Neural cell (in vitro differentiated cells): Measurements from ENCODE around the genes OSBP2, PIK3IP1 and PISD.

DNA sequence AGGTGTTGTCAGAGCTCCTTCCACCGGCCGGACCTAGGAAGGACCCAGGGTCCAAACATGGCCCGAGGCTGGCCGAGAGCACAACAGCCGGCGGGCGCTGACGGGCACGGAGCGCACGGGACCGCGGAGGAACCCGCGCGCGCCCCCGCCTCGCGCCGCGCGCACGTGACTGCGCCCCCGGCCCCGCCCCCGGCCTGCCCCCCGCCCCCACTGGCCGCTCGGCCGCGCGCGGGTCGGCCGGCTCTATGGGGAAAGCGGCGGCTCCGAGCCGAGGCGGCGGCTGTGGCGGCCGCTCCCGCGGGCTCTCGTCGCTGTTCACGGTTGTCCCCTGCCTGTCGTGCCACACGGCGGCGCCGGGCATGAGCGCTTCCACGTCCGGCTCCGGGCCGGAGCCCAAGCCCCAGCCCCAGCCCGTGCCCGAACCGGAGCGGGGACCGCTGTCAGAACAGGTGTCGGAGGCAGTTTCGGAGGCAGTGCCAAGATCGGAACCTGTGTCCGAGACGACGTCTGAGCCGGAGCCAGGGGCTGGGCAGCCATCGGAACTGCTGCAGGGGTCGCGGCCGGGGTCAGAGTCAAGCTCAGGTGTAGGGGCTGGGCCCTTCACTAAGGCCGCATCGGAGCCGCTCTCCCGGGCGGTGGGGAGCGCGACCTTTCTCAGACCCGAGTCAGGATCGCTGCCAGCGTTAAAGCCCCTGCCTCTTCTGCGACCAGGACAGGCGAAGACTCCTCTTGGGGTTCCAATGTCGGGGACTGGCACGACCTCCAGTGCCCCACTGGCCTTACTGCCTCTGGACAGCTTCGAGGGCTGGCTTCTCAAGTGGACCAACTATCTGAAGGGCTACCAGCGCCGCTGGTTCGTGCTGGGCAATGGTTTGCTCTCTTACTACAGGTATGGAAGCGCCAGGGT, at the start of gene OSBP2:
TSS of gene OSBP2 (plus strand) at position 210 of the 907 bp plus-strand sequence.
- RAMPAGE, long total RNA, result no peak

DNA sequence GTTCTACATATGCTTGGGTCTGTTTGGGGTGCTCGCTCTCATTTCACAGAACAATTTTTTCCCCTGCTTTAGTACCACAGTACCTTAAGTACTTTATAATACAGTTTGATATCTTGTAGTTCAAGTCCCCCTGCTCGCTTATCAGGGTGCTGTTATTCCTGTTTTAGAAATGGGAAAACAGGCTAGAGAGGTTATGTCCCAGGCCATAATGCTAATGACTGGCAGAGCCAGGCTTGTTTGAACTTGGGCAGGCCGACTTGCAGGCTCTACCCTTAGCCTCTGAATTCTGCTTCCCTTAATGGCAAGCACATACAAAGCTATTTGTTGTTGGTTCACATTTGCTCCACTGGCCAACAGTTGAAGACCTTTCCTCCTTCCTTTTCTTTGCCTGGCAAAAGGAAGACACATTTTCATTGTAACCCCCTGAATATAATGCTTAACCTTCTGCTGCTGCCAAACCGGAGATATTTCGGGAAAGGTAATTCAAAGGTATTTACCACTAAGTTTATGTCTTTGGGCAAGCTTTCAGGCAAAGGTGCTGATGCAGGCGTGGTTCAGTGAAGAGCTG, 132.4 kb downstream of the MORC2 start:
- RAMPAGE, long total RNA, result no peak

GRCh38 chr22:30972171-30973263, 3.9 kb upstream of the MORC2 start:
- RAMPAGE, long total RNA, result no peak

- RAMPAGE, long total RNA, result no peak
These were observed 9.8 kb upstream of the MORC2 start for GRCh38 chr22:30978065-30979077.

DNA sequence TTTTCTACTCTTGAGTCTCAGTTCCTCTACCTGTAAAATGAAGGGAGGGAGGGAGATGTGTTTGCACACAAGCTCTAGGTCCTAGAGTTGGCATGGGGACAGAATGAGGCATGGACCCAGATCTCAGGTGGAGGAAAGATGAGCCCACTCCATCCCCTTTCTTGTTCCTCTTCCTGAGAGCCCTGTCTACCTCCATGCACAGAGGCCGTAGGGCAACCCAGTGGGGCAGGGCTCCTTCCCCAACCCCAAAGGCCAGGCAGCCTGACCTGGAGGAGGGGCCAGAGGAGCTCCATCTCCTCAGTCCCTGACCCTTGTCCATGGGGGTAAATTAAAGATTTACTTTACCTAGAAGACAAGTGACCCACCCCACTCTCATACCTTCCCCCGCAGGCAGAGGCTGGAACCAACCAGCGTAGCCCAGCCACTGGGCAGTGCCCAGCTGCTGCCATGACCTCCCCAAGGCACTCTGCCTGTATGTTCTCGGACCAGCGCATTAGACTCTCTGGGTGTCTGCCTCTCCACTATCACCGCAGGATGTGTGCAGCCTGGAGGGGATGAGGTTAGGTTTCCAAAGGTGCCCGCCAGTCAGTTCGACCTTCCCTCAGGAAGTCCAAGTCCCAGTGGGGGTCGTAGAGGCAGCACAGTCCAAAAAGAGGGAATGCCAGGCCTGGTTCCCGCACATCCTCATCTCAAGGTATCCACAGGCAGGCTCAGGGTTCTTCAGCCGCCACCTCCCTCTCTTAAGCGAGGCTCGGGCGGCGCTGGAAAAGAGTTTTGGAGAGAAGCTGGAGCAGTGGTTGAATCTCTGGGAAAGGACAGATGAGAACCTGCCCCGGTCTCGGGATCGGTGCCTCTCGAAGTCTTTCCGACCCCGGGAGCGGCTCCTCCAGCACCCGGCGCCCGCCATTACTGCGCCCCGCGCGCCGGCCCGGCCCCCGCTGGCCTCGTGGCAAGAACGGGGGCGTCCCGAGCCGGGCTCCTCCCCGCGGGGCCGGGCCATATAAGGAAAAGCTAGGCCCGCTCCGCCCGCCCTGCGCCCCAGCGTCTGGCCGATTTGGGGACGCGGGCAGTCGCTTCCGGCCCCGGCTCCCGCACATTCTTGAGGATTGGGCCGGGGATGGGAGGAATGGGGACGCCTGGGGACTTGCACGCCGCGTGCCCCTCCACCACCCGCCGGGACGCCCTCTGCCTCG, 3.2 kb downstream of the SMTN start:
- RAMPAGE, long total RNA, result no peak

DNA sequence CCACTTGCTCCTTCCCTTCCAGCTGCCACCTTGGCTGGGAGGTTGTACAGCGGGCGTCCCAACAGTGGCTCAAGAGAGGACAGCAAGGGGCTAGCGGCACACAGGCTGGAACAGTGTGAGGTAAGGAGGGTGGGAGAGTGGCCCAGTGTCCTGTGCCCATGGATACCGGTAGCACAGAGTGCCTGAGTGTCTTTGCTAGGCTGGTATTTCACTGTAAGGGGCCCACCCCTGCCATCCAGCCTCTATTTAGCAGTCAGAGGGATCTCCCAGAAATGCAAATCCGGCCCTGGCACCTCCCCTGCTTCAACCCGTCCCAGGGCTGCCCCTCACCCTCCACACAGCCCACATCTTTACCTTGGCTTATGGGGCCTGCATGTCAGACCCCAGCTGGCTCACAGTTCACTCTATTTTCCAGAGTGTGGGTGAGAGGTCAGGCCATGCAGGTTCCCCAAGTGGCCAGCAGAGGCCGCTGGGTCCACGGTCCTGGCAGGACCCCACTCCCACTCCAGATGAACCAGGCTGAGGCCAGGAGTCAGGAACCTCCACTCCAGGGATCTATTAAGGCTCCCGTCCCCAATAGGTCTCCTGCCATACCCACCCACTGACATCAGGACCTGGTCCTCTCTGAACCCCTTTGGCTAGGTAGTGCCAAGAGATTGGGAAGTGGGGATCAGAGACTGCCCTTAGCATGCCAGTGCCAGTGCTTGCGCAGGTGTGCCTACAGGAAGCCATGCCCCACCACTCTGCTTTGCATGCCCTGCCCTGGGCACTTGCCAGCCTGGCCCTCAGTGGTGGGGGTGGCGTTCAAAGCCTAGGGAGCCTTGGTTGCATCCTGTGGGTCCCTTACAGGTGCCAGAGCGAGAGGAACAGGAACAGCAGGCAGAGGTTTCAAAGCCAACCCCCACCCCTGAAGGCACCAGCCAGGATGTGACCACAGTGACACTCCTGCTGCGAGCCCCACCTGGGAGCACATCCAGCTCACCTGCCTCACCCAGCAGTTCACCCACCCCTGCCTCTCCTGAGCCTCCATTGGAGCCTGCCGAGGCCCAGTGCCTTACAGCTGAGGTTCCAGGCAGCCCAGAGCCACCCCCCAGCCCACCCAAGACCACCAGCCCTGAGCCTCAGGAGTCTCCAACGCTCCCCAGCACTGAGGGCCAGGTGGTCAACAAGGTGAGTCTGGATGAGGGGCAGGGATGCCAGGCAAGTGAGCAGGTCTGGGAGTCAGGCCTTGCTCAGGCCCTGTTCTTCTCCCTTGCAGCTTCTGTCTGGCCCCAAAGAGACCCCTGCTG, 8.2 kb downstream of the SMTN start:
- RAMPAGE, long total RNA, result no peak

- RAMPAGE, long total RNA, result no peak
These were observed 2.5 kb downstream of the INPP5J start for GRCh38 chr22:31124981-31126047.

GRCh38 chr22:31130796-31131318, 8.1 kb downstream of the INPP5J start:
- RAMPAGE, long total RNA, result no peak

DNA sequence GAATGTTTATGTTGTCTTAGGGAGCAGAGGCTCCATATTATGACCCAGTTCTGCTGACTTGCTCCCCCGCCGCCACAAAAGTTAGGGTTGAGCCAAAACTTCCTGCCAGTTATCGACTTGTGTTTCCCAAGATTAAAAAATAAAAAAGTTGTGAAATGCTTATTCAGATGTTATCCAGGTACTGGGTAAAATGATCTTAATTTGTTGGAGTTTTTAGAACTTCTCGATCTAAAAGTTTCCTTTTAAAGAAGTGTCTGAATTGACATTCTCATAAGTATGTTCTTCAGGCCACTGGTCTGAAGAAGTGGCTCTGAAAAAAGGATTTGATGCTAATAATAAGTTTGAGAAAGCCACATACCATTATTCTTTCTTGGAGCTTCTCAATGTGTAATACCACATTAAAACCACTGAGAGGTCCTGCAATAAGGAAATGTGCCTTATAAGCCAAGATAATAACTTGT, 2.2 kb downstream of the RNF185 start:
- RAMPAGE, long total RNA, result no peak

DNA sequence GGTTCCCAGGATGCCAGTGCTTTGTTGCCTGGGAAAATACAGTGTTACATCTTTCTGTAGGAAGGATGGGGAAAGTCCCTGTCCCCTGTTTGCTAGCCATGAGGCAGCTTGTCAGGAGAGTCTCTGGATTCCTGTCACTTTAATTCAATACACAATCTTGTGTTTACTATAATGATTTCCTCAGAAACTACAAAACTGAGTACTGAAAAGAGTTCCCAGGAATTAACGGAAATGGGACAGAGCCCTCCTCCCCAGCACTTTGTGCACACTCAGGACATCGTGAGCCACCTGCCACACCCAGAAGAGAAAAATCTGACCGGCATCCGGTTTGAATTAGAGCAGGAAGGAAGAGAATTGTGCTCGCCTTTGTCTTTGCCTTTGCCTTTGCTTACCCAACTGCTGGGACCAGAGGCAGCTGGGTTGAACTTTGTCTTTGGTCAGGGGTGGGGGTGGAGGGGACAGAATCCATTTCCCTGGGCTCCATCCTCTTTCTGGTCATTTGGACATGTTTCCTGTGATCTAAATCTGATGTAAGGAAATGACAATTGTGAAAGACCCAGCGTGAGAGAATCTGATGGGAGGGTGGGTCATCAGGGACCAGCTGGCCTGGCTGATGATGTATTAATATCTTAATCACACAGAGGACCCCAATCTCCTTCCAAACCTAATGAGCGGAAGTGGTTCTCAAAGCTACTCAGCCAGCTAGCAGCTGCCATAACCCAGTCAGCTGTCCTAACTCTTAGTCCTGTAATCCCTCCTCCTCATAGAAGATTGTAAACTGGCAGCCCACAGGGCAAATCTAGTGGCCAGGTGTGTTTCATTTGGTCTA, 1.2 kb upstream of the LIMK2 start:
- RAMPAGE, long total RNA, result no peak

DNA sequence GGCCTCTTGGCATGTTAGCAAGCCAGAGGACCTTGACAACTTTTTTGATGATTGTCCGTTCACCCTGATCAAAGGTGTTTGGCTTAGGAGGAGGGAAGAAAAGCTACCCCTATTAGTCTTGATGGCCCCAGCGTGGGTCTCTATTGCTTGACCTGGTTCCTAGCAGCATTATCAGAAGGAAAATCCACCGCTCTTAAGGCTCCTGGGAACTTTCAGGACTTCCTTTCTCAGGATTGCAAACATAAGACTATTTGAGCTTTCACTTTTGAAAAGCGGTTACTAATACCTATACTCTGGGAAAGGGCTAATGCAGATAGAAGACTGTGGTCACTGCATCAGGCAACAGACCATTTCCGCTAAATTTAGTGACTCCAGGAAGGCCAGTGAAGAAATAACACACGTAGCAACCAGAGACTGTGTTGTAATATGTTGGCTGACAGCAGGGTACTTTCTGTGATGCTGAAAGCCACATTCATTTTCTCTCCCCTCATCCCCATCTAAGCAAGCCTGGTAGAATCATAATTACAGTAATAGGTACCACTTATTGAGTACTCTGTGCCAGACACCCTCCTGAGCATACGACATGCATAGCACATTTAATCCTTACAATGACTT, 18.4 kb downstream of the LIMK2 start:
- RAMPAGE, long total RNA, result no peak

- RAMPAGE, long total RNA, result no peak
These were observed 38.7 kb downstream of the LIMK2 start for GRCh38 chr22:31250641-31251326.

GRCh38 chr22:31268668-31269451, 23.4 kb downstream of the PIK3IP1 start:
- RAMPAGE, long total RNA, result no peak

GRCh38 chr22:31292250-31292842, at the start of gene PIK3IP1:
Gene PIK3IP1 (minus strand): TSS chr22:31292488.
- RAMPAGE, long total RNA, result no peak

- RAMPAGE, long total RNA, result no peak
These were observed 22.3 kb downstream of the PISD start for GRCh38 chr22:31639663-31640171.

GRCh38 chr22:31662086-31662802, at the start of gene PISD:
Gene PISD (minus strand): TSS chr22:31662215.
- RAMPAGE, long total RNA, result start-site peak on the minus strand at chr22:31662214-31662221, 363 and 333 reads in 2 replicates

- RAMPAGE, long total RNA, result no peak
These were observed 19.8 kb upstream of the PISD start for GRCh38 chr22:31681806-31682259.

- RAMPAGE, long total RNA, result no peak
These were observed 707 bp downstream of the DEPDC5 start for GRCh38 chr22:31754231-31755221.

DNA sequence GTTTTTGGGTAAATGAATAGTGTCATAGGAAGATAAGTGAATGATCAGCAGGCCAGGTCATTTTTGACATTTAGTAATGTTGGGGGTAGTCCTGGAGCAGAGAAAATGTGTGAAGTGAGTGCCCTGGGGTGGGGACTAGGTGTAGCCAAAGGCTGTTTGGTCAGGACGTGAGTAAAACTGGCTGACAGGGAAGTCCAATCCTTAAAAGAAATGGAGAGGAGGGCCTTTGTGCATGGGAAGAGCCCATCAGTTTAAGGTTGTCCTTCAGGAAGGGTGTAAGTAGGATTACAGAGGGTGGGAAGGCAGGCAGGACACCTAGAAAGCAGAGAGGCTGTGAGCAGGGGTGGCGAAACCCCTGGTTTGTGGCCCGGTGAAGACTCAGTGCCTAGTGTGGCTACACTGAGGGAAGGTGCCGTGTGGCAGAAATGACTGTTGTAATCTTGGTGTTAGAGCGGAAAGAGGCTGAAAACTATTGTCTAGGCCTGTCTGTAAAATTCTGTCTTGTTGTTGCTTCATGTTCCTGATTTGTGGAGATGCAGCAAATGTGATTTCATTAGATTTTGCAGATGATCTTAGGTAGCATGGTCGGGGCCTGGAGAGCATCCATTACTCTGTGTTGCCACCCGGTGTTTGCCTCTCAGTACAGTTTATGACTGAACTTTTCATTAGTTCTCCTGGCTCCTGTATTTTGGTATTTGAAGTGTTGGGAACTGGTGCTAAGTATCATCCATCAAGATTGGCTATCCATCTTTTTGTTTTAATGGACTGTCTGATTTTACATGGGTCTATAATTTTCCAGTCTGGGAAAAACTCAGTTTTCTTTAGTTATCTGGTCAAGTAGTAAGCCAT, 7.5 kb downstream of the YWHAH start:
- RAMPAGE, long total RNA, result no peak

- RAMPAGE, long total RNA, result no peak
These were observed 3.8 kb upstream of the SLC5A1 start for GRCh38 chr22:32039302-32039637.